AG10803 (cell line): ENCODE measurements around the genes LRRC7 and MIGA1.

- RRBS: no CpG with 5 or more reads among the region's 6 CpGs
Observed at GRCh38 chr1:68495424-68496211, 1.3 kb downstream of the DEPDC1 start.

DNA sequence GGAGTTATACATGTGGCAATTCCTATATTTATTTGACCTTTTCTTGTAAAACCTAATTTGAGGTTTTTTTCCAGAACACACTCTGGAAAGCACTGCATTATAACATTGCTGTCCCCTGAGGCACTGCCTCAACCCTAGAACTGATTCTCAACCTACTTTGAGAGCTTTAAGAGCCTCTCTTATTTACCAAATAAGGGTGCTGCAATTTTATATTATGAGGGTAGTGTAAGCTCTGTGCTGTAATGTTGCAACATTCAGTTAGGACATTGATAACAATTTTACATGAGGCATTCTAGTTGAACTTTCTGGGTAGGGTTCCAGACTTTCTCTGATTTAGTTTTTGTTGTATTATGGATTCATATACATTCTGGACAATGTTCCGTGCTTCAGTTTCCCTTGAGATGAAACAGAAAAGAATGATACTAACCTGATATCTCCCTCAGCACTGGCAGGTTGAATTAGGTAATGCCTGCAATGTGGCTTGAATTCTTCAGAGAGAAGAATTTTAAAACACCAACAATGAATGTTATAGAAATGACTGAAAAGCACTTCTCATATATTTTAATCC, 302.3 kb upstream of the DEPDC1 start:
- RRBS: no CpG with 5 or more reads among the region's 1 CpG

- RRBS: no CpG with 5 or more reads among the region's 4 CpGs
Observed at GRCh38 chr1:69054983-69055971, 512.4 kb upstream of the LRRC7 start.

DNA sequence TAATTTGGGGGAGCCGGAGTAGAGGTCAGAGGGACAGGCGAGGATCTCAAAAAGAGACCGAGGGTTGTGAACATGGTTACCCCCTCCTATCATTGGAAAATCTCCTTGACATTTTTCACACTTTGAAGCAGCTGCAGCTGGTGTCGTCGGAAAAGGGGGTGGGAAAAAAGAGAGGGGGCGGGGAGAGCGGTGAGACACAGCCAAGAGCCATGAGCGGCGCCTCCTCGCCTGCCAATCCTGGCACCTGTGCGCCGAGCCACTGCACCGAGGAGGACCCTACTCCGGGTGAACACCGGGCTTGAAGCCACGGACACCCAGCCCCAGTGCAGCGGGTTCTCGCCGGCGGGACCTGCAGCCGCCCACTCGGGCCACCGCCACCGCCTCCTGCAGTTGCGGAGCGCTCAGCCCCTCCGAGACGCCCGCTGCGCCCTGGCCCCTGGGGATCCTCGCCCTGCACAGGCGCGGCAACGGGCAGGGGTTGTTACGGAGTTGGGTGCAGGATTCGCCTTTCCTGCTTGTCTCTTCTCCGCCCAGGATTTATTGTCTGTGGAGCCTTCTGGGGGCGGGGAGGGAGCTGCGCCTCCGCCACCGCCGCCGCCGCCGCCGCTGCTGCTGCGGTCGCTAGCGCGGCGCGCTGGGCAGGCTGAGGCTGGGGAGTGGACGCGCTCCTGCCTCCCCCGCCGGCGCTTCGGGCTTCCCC, at the start of gene LRRC7:
TSS of gene LRRC7 (plus strand) at position 231 of the 700 bp plus-strand sequence.
- RRBS: 3% methylated on average over 5 of the region's 58 CpGs

DNA sequence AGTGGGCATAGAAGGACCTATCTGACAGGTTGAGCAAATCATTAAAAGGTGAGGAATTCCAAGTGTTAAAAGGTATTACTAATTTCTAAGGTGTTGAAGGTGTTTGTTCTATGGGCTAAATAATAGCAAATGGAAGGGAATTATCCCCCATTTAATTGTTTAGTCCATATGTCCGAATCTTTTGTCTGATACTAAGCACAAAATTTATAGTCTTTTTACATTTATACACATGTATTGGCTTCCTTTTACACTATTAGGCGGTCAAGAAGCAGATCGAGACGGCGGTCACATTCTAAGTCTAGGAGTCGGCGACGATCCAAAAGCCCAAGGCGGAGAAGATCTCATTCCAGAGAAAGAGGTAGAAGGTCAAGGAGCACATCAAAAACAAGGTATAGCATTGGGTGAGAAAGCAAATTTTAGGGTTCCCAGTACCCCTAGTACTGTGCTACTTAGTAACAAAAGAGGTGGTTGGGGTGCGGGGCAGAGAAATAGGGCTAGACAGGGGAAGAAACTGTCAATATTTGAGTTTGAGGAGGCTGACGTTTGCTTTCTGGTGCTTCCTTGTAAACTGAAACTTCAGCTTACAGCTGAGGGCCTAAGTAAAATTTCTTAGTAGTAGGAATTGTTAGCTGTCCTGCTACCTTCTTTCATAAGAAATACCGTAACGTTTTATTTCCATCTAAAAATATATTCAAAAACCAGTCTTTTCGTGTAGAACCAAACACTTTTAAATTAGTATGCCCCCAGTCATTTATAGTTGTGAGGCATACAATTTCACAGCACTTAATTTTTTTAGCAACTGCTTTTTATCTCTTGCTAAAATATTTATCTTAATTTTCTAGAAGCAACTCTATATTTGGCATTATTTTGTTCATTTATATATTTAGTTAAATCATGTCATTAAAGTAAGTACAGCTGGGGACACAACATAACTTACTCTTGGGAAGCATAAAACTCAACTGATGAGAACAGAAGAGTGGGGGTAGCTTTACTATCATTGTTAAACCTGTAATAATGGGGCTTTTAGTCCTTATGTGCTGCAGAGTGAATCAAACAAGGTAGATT, 23.6 kb downstream of the SRSF11 start:
- RRBS: no CpG with 5 or more reads among the region's 14 CpGs

- RRBS: no CpG with 5 or more reads among the region's 10 CpGs
Observed at GRCh38 chr1:74504997-74505671, 7.3 kb downstream of the LRRC53 start.

GRCh38 chr1:74730104-74730501, 2.7 kb downstream of the CRYZ start:
- RRBS: no CpG with 5 or more reads among the region's 3 CpGs

- RRBS: no CpG with 5 or more reads among the region's 28 CpGs
Observed at GRCh38 chr1:75375444-75376498, 235.1 kb downstream of the SLC44A5 start.

GRCh38 chr1:75725800-75726505, 1.4 kb downstream of the ACADM start:
- RRBS: no CpG with 5 or more reads among the region's 16 CpGs

DNA sequence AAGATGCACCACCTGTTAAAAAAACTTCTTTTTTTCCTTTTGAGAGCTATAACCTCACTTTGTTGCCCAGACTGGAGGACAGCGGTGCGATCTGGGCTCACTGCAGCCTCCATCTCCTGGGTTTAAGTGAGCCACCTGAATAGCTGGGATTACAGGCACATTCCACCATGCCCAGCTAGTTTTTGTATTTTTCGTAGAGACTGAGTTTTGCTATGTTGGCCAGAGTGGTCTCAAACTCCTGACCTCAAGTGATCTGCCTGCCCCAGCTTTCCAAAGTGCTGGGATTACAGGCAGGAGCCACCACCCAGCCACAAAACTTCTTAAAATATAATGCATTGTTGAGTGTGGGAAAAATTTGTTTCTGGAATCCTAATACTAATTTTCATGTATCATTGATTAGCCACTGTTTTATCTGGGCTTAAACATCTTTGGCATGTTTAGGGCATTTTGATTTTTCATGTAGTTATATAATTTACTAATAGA, 2.3 kb downstream of the RABGGTB start:
- RRBS: no CpG with 5 or more reads among the region's 3 CpGs

DNA sequence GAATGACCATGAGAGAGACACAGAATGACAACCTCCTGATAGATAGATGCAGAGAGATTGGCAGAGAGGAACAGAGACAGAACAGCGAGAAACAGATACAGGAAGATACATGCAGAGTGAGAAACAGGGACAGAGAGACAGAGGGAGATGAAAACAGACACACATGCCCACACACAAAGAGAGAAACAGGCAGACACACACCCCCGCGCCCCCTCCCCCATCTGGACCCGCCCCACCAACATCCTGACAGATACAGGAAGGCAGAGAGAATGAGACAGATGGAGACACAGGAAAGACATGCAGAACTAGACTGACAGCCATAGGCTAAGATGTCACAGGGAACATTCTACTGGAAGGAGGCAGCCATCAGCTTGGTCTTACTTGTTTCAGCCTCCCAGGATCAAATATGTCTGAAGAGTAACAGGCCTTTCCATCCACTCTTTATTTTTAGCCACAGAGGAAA, 211.2 kb downstream of the ST6GALNAC3 start:
- RRBS: no CpG with 5 or more reads among the region's 4 CpGs

DNA sequence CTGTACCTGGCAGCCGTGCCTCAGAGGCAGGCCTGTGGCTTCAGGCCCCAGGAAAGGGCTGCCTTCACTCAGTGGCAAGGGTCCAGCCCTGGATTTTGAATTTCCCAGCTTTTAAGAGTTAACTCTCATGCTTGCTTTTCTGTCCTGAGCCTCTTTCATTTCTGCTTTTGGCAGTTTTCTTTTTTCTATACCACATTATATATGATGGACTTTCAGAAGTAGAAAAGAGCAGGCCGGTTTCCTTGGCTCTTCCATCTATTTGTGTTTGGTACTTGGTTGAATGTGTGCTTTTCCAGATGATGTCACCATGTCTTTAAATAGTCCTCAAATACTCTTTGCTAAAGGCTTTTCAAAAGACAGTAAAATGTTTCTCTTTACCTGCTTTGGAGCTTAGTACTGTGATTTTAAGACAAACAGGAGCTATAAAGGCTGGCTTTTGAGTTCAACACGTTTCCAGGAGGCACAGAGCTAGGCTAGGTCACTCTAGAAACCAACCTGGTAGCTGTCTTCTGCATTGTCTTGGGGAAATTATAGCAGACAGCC, 186.7 kb downstream of the AK5 start:
- RRBS: no CpG with 5 or more reads among the region's 3 CpGs

DNA sequence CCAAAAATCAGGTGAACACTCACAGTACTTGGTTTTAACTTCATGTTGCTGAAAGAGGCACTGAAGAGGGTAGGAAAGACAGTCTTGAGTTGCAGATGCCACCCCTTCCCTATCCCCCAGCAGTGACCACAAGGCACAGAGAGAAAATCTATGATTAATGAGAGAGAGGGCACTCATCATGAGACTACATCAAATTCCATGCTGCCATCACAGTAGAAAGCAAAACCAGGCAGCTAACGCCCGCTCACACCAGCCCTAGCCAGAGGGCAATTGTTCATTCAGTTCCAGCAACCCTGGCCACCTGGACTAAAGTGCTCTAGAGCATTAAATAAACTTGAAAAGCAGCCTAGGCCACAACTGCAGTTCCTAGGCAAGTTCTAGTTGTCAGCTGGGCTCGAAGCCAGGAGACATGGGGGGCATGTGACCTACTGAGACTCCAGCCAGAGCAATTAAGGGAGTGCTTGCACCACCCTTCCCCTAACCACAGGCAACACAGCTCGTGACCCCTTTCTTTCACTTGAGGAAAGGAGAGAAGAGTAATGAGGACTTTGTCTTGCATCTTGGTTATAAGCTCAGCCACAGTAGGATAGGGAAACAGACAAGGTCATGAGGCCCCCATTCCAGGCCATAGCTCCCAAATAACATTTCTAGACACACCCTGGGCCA, 77.3 kb downstream of the ZZZ3 start:
- RRBS: no CpG with 5 or more reads among the region's 4 CpGs

DNA sequence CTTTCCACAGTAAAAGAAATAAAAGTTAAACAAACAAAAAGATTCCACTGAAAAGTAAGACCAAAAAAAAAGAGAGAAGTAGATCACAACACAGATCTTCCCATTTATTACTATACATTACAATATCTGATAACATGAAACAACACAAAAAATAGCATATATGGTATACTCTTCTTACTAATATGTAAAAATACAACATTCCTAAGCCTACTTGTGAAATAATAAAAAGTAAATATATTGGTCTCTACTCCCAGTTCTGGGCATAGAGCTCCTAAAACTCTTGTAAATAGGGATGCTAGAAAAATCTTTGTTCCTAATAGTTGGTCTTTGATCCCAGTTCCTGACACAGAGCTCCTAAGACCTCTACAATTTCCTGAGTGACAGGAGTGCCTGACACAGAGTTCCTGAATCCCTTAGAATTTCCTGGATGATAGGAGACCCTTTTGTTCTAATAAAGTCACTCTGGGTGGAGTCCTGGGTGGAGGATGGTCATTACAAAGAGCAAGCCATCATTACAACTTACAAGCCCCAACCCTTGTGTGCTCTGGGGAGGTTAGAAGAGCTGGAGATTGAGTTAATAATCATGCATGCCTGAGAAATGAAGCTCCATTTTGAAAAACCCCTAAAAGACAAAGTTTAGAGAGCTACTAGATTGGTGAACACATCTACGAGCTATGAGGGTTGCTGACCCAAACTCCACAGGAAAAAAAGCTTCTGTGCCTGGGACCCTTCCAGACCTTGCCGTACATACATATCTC, 58.4 kb downstream of the ZZZ3 start:
- RRBS: no CpG with 5 or more reads among the region's 2 CpGs

DNA sequence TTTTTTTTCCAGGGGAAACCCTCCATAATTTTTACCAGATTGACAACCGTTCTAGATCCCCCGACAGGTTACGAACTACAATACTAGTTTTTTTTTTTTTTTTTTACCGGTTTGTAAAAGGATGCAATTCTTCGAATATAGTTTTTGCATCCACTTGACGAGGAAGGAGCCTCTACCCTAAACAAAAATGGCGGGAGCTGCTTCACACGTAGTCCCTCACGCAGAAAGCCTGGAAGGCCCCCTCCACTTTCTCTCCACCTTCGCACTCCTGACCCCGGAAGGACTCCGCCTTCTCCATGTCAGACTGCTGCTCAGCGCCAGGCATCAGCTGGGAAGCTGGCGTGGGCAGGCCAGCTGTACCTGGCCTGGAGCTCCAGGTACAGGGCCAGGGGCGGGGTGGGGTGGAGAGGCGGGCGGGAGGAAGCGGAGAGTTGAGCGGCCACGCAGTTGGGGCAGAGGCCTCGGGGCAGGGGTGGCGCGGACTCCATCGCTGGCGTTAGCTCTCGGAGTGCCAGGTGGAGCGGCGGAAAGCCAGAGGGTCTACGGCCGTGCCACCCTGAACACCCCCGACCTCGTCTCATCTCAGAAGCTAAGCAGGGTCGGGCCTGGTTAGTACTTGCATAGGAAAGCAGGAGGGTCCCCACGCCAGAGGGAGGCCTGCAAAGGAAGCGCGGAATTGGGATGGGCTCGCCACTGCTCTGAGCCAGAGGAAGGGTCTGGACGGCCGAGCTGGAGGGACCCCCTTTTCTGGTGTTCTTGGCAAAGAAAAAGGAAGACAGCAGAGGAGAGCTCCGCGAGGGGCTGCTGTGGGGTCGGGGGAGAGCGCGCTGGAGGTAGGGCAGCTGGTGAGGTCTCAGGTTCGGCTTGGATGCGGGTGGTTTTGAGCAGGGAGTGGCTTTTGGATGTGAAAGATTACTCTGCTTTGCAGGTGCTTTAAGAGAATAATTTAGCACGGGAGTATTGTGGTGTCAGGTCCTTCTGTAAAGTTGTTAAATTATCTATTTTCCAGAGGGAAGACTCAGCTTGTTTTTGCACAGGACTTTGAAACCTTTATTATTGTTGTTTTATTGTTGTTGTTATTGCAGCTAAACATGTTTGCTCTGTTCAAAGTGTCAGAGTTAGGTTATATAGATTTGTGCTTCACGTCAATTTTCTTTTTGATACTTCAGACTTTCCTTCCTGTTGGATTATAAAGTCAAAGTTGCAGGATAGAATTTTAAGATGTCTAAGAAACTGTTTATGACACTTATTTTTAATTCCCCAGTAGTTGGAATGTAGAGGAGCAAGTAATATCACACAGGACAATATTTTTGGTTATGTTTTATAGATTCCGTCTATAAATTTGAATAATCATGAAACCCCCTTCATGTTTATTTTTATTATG, at the start of gene MIGA1:
TSS of gene MIGA1 (plus strand) at position 290 of the 1,384 bp plus-strand sequence.
- RRBS: no CpG with 5 or more reads among the region's 49 CpGs

DNA sequence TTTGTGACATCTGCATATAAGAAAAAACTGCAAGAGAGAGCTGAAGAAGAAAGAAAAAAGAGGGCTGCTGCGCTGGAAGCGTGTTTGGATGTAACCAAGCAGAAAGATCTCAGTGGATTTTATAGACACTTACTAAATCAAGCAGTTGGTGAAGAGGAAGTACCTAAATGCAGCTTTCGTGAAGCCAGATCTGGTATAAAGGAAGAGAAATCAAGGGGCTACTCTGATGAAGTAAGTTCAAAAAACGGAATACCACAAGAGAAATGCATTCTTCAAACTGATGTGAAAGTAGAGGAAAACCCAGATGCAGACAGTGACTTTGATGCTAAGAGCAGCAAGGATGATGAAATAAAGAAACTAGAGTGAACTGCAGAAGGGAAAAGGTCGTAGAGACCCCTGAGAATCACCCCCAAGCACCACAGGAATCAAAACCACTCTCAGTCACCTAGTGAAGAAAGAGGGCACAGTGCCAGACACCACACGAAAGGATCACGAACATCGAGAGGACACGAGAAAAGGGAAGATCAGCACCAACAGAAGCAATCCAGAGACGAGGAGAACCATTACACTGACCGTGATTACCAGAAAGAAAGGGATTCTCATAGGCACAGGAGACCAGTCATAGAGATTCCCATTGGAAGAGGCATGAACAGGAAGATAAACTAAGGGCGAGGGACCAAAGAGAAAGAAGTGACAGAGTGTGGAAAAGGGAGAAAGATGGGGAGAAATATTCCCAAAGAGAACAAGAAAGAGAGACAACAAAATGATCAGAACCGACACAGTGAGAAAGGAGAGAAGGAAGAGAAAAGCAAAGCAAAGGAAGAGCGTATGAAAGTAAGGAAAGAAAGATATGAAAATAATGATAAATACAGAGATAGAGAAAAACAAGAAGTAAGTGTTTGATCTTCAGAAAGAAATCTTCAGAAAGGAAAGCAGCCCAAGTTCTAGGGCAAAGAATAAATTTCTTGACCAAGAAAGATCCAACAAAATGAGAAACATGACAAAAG, 40.6 kb upstream of the NEXN start:
- RRBS: no CpG with 5 or more reads among the region's 14 CpGs

DNA sequence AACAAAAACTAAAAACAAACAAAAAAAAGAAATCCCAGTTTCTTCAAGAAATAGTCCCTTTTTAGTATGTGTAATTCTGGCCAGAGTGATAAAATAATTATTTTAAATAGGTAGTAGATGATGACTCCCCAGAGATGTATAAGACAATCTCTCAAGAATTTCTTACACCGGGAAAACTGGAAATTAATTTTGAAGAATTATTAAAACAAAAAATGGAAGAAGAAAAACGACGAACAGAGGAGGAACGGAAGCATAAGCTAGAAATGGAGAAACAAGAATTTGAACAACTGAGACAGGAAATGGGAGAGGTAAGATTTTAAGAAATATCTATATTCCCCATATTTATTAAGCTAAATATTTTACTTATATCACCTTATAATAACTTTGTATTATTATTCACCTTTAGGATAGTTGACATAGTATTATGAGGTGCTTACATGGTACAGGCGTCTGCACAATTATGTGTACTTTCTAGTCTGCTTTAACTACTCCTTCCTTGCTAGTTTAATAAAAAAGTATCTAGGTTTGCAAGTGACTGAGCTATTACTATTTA, 44.8 kb downstream of the NEXN start:
- RRBS: no CpG with 5 or more reads among the region's 5 CpGs

DNA sequence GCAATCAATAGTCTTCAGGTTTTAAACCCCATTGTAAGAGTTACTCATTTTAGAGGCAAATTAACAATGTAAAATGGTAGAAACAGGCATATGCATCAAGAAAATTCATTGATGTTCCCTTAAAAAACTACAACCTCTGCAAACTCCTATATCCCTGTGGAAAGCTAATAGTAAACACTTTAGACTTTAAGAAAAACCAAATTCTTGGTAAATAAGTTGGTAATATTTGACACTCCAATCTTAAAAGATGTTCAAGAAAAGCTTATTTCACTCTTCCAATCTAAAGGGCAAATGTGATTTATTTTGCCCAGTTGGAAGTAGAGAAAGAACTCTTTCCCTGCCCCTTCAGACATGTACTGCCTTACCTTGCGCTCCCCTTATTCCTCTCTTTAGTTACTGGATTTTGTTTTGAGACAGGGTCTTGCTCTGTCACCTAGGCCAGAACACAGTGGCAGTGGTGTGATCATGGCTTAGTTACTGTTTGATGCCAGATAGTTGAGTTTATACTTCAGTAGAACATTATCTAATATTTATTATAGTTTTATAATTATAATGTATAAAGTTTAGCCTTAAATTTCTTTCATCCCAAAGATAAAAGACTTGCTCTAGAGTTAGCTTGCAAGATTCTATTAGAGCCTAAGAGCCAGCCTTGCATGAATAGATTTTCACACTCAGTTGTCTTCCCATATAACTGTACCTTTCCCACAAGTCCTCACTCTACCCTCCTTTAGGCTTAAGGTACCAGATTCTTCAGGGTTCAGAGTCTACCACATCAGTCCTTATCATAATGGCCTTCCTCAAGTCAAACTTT, 27.5 kb downstream of the FUBP1 start:
- RRBS: no CpG with 5 or more reads among the region's 1 CpG